Ileum (tissue), 1 donor: ENCODE measurements around a stretch of chr1.

- PRO-cap = bidirectional peak, plus-strand start at chr1:58773673, minus-strand start at chr1:58773507
These were observed 10.4 kb downstream of the JUN start for GRCh38 chr1:58773377-58773940.

- PRO-cap = no peak
These were observed 2.5 kb upstream of the JUN start for GRCh38 chr1:58786199-58786987.

- PRO-cap = no peak
These were observed 90.9 kb upstream of the JUN start for GRCh38 chr1:58874474-58875361.

GRCh38 chr1:58929507-58930405 lies 145.9 kb upstream of the JUN start:
- PRO-cap = bidirectional peak, plus-strand start at chr1:58930044, minus-strand start at chr1:58929827

- PRO-cap = no peak
These were observed 218.8 kb upstream of the FGGY start for GRCh38 chr1:59078049-59078493.

DNA sequence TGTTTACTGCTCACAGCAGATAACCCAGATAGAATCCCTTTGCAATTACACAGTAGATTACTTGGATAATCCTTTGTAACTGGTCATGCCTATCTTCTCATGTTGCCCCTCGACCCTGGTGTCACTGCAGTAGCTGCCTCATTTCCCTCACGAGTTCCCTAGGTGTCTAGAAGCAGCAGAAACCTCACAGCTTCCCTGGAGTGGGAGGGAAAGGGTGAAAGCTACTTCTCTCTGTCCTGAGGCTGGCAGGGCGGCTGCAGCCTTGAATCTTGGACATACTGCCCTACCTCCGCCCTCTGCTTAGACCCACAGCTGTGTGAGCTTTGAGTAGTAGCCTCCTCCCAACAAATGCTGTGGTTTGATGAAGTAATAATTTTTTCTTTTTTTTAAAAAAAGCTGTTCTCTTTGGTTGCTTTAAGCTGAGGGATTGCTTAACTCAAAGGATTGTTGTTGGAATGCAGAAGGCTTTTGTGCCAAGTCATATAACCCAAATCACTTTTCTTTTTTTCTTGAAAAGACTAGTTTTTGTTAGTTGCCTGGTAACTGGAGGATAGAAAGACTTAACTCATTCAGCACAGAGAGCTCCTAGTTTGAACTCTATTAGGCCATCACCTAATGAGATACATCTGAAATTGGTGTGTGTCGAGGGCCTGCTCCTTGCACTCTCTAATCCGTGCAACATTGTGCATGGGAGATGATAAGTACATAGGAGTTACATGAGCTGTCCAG lies 70.8 kb downstream of the FGGY start:
- PRO-cap = no peak

DNA sequence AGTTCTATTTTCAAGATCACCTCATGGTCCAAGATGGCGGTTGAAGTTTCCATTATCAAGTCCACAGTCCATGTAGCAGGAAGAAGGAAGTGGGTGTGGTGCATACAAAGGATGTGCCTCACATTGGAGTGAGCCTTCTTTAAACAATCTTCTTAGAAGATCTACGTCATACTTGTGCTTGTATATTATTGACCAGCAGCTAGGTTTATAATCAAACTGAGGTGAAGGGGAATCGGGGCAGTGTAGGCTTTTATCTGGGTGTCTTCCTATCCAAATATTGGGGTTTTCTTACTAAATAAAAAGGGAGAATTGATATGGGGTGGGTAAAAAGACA lies 93.5 kb downstream of the FGGY start:
- PRO-cap = no peak

GRCh38 chr1:59697495-59698000 lies 117.2 kb upstream of the HOOK1 start:
- PRO-cap = no peak

- PRO-cap = no peak
These were observed 83.9 kb upstream of the HOOK1 start for GRCh38 chr1:59730893-59731220.

- PRO-cap = no peak
These were observed 64.2 kb upstream of the HOOK1 start for GRCh38 chr1:59750530-59750993.

DNA sequence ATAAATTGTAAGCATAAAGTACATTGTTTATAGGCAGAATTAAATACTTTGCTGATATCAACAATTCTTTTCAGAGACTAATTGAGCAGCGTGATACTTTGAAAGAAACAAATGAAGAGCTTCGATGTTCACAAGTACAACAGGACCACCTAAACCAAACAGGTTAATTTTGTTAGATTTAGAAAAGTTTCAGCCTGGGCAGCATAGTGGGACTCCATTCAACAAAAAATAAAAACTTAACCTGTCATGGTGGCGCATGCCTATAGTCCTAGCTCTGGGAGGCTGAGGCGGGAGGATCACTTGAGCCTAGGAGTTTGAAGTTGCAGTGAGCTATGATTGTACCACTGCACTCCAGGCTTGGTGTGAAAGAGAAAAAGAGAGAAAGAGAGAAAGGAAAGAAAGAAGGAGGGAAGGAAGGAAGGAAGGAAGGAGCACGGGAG lies 43.6 kb downstream of the HOOK1 start:
- PRO-cap = no peak

- PRO-cap = no peak
These were observed 33.7 kb downstream of the CYP2J2 start for GRCh38 chr1:59892797-59893381.

GRCh38 chr1:59967096-59967725 lies 40.6 kb upstream of the CYP2J2 start:
- PRO-cap = no peak

GRCh38 chr1:60825384-60826120 lies 256.8 kb upstream of the NFIA start:
- PRO-cap = no peak

GRCh38 chr1:60904408-60904775 lies 178.0 kb upstream of the NFIA start:
- PRO-cap = no peak

GRCh38 chr1:60911723-60912387 lies 170.5 kb upstream of the NFIA start:
- PRO-cap = no peak

GRCh38 chr1:61056517-61057536 lies 25.5 kb upstream of the NFIA start:
- PRO-cap = unidirectional peak, plus-strand start at chr1:61057127

- PRO-cap = no peak
These were observed 31.2 kb downstream of the NFIA start for GRCh38 chr1:61113452-61114051.

- PRO-cap = no peak
These were observed 38.6 kb downstream of the NFIA start for GRCh38 chr1:61121046-61121304.

- PRO-cap = no peak
These were observed 58.3 kb downstream of the NFIA start for GRCh38 chr1:61140212-61141426.